Myometrial cell (primary cell): ENCODE results near the genes PRR20D and PCDH9.

DNA sequence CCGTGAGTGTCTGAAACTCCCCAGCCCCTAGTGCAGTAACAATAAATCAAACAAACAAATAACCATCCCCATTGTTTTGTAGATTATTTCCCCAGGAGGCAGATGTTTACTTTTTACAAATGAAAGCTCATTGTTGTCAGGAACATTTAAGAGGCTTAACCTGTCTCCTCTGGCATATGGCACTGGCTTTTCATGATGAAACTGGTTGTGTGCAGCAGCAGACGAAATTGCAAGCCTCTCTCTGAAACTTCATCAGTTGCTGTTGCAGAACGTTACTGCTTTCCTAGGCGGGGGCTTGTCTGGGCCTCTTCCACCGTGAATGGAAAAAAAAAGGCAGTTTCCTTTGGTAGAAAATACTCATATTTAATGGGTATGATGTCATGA lies 31.8 kb upstream of the PCDH8 start:
- RAMPAGE, long total RNA: no peak

DNA sequence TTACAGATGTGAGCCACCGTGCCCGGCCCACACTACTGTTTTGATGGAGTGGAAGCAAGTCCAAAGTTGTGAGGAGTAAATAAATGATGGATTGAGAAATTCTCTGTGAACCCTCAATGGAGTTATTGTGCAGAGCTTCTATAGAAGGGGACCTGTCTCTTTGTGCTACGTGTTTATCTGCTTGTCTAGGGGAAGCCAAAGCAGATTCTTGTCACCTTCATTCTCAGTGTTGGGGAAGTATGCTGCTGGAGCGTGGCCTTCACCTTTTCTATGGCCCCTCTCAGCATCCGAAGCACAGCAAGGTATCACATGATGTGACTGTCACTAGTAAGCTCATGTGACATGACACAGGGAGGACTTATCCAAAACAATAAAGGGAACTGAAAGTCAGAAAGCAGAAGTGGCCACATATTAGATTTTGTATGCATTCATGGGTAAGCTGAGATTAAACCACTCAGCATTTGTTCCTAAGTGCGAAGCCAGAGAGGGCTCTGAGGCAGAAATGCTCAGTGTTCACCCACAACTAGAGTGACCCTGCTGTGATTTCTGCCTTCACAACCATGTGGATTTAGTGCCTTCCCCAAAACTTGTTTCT lies 72.7 kb upstream of the PCDH8 start:
- RAMPAGE, long total RNA: no peak

- RAMPAGE, long total RNA: no peak
Measured at GRCh38 chr13:55816849-55817289, 1323.8 kb upstream of the PRR20A start.

GRCh38 chr13:57160336-57160887 lies at the start of gene PRR20D:
TSS of gene PRR20D (plus strand) at chr13:57160632.
- RAMPAGE, long total RNA: no peak

- RAMPAGE, long total RNA: no peak
Measured at GRCh38 chr13:57632142-57632774, 714 bp downstream of the PCDH17 start.

DNA sequence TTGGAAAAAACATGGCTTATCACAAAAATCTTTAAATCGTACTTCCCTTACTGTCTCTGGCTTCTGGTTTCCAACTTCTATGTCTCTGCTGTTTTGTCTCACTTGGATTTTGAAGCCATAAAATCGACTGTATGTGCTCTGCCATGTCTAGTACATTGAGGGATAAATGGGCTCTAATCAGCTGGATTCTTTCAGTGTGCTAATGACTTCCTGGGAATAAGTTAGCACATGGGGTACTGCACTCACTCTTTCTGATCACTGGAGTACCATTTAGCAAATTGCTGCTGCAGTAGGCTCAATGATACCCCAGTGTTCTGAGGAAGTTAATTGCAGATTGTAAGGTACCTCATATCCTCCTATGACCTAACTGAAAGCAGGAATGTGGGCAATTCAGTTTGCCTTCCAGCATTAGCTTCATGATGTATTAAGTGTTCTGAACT lies 229.2 kb downstream of the PCDH17 start:
- RAMPAGE, long total RNA: no peak

- RAMPAGE, long total RNA: no peak
Measured at GRCh38 chr13:59332974-59333384, 830.7 kb downstream of the DIAPH3 start.

DNA sequence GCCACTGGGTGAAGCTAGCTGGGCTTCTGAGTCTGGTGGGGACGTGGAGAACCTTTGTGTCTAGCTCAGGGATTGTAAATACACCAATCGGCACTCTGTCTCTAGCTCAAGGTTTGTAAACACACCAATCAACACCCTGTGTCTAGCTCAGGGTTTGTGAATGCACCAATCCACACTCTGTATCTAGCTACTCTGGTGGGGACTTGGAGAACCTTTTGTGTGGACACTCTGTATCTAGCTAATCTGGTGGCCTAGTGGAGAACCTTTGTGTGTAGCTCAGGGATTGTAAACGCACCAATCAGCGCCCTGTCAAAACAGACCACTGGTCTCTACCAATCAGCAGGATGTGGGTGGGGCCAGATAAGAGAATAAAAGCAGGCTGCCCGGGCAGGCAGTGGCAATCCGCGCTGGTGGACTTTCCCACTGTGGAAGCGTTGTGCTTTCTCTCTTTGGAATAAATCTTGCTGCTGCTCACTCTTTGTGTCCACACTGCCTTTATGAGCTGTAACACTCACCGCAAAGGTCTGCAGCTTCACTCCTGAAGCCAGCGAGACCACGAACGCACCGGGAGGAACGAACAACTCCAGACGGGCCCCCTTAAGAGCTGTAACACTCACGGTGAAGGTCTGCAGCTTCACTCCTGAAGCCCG lies 607.6 kb downstream of the PCDH9 start:
- RAMPAGE, long total RNA: no peak

- RAMPAGE, long total RNA: no peak
Measured at GRCh38 chr13:66995157-66995962, 234.8 kb downstream of the PCDH9 start.

DNA sequence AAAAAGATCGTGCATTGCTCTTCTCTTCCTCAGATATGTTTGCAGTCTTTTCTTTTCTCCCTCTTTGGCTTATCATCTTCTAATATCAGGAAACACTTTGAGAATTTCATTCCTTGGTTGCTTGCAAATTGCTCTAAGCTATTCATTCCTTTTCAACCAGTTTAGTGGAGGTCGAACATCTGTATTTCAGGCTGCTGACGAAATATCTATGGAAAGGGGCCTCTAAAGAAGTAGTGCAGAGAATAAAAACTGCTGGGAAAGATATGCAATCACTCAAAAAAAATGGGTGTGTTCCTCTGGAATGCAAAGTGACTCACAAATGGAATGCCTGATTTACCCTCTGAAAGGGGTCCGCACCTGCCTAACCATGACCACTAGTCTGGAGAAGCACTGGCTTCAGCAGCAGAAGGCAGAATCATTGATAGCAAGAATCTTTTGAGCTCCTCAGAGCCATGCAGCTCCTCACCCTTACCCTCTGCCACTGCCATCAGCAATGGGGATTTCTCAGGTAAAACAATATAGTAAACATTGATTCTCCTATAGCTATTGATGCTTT lies 129.4 kb downstream of the PCDH9 start:
- RAMPAGE, long total RNA: no peak

GRCh38 chr13:67229919-67230778 lies at the start of gene PCDH9:
TSS of gene PCDH9 (minus strand) at chr13:67230336.
- RAMPAGE, long total RNA: no peak

DNA sequence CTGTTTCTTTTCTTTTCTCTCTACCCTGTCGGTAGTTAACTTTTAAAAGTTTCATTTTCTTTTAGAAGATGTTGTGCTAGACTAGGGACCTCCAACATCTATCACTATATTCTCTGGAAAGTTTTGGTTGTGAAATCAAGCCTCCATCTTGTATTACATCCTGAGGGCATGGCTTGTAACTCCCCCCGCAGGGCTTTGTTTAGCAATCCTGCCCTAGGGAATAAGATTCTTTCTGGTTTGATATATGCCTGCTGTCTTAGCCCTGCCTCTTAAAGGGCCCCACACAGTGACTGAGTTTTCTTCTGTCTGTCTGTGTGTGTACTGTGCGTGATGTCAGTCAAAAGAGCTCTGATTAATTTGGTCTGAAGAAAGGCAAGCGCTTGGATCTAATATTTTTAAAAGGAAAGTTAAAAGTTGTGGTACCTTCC lies 1027.4 kb upstream of the PCDH9 start:
- RAMPAGE, long total RNA: no peak

- RAMPAGE, long total RNA: no peak
Measured at GRCh38 chr13:73090107-73090950, 31.5 kb downstream of the KLF5 start.

DNA sequence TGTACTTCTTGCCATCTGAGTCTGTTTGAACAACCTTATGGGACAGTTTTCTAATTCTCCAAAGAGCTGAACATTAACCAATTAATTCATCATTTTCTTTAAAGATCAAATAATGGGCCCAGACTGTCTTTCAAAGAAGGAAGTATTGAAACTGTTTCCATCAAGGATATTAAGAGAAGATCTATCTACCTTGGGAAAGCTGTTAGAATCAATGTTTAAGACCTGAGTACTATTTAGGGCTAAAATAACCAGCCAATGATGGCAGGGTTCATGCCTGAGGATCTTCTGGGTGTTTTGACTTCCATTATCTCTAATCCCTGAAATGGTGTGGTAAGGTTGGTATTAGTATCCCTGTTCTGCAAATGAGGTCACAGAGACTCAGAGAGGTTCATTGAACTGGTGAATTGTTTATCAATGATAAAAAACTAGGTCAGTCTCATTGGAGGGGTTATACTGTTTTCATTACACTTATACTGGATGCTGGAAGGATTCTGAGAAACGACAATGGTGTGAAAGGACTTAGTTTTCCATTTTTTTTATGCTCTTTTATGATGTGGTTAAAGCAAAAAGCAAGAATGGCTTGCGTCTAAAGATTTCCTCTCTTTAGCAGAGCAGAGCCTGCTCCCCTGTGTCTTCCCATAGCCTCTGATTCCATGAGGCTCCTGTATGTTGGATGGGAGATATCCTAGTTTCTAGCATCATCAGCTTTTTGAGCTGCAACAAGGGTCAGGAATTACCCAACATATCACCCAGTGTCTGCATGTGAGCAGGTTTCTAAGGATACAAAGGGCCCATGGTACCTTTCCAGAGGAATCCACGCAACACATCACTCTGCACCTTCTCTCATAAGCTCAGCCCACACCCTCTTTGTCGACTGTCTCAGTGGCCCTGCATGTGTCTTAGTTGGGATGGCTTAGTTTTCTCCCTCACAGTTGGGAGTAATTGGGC lies 264.9 kb downstream of the KLF5 start:
- RAMPAGE, long total RNA: no peak

- RAMPAGE, long total RNA: no peak
Measured at GRCh38 chr13:73536981-73537334, 478.2 kb downstream of the KLF5 start.

GRCh38 chr13:73610904-73611389 lies 552.1 kb downstream of the KLF5 start:
- RAMPAGE, long total RNA: no peak

GRCh38 chr13:74168041-74168401 lies 1109.2 kb downstream of the KLF5 start:
- RAMPAGE, long total RNA: no peak

- RAMPAGE, long total RNA: no peak
Measured at GRCh38 chr13:74202060-74202282, 1143.2 kb downstream of the KLF5 start.

DNA sequence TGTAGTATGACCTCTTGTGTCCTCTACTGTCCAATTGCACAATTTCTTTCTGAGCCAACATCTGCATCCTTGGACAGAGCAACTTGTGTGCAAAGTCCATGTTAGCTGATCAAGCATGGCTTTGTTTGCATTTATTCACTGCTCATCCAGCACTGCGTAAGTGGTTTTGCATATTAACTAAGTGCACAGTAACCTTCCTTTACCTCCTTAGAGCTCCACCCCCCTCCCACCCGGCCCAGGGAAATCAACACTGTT lies 1194.3 kb downstream of the TBC1D4 start:
- RAMPAGE, long total RNA: no peak

GRCh38 chr13:74301315-74302030 lies 1180.5 kb downstream of the TBC1D4 start:
- RAMPAGE, long total RNA: no peak